PFSK-1 (cell line): Measurements from ENCODE around the gene GTPBP6.

- RRBS = 66% methylated on average over 8 of the region's 18 CpGs
Measured at GRCh38 chrX:259891-260280, 21.3 kb upstream of the PLCXD1 start.

- RRBS = no CpG with 5 or more reads among the region's 6 CpGs
Measured at GRCh38 chrX:264815-265381, 16.3 kb upstream of the PLCXD1 start.

DNA sequence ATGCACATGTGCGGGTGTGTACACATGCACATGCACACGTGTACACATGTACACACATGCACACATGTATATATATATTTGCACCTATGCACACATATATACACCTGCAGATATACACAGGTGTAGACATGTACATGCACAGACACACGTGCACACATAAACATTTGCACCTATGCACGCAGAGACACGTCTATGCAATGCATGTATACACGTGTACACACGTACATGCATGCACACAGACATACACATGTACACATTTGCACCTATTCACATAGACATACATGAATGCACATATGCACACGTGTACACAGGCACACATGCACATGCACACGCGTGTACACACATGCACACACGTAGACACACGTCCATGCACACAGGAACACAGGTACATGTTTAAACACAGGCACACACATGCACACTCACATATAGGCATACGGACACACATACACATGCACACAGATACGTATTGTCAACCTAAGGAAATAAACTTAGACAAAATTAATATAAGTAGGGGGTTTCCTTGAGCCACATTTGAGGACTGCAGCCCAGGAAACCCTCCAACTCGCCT is 4.2 kb downstream of the PLCXD1 start:
- RRBS = no CpG with 5 or more reads among the region's 15 CpGs

- RRBS = no CpG with 5 or more reads among the region's 78 CpGs
Measured at GRCh38 chrX:318269-318979, at the start of gene GTPBP6. TSS of gene GTPBP6 (minus strand) at chrX:318796.

GRCh38 chrX:980853-981132 is 231.7 kb downstream of the CRLF2 start:
- RRBS = no CpG with 5 or more reads among the region's 4 CpGs

DNA sequence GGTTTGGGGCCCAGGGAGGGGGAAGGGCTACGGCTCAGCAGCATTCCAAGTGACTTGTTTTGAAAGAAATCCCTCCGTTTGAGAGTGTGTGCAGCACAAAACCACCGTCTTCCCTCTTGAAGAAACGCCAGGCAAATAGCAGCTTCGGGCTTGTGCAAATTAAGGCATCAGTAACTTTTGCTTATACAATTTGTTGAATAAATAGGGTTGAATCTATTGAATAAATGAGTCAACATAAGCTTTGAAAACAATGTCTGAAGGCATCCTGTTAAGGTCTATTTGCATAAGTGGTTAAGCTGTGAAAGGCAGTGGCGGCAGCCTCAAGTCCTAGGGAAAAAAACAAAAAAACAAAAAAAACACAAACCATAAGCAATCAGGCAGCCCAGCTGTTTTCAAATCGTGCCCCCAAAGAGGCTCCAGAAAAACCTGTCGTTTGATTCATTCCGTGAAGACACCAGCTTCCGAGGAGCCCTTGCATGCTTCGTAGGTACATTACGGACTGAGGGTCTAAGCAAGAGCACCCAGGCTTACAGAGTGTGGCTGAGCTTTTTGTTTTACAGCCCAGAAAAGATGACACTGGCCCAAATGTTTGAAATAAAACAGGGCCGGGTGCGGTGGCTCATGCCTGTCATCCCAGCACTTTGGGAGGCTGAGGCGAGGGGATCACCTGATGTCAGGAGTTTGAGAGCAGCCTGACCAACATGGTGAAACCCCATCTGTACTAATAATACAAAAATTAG is 103.7 kb downstream of the CRLF2 start:
- RRBS = no CpG with 5 or more reads among the region's 15 CpGs

GRCh38 chrX:1249126-1250040 is 19.2 kb upstream of the CSF2RA start:
- RRBS = 8% methylated on average over 7 of the region's 25 CpGs

- RRBS = 90% methylated on average over 8 of the region's 19 CpGs
Measured at GRCh38 chrX:1389733-1390289, 2.1 kb downstream of the SLC25A6 start.

DNA sequence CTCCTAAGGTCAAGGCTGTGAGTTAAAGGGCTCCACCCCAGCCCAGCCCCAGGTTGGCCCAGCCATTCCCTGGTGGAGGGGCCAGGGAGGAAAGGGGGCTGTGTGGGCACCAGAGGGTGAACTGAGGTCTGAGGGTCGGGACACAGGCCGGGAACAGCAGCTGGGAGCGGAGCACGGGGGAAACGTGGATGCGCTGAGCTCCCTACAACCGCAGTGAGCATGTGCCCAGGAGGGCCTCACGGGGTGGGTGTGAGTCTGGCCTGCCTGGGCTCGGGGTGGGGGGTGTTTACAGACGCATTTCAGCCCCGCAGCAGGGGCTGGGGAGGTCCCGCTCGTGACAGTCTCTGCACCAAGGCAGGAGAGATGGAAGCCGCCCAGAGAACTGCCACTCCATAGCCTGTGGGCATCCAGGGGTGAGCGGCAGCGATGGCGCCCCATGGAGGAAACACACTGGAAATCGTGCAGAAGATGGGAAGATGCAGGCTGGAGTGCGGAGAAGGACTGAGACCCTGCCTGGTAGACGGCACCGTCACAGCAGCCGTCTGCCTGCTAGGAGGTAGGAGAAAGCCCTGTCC is 9.8 kb upstream of the SLC25A6 start:
- RRBS = no CpG with 5 or more reads among the region's 22 CpGs

GRCh38 chrX:1480777-1481177 is 28.1 kb upstream of the ASMTL start:
- RRBS = no CpG with 5 or more reads among the region's 10 CpGs

DNA sequence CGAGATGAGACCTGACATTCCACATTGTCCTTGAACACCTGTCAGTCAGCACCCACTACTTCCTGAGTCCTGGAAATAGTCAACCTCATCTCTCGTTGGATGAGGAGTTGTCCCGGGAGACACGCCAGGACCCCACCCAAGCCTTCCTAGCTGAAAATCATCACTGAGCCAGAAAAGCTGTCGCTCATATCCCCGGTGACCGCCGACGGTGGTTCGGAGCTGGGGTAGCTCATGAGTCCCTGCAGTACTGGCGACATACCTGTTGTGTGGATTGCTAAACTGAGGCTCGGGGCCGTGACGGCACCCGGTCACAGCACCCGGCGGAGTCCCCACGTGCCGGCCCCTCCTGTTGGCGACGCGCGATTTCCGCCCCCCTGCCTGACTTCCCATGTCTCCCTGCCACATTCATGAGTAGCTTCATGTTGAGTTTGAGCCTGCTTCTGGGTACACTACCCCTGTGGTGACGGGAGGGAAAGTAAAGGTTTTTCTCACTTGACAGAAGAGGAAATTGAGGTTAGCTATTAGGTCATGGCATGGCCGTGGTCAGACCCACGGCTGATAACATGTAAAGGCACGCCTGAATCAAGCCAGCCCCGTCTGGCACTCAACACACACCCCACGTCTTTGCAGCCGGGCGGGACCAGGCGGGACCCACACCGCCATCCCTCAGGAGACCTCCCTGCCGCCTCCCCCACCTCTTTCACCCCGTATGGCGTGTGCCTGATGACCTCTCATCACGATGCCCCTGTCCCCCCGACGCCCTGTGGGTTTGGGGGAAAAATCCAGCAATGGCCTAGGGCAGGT is 29.5 kb downstream of the P2RY8 start:
- RRBS = 90% methylated on average over 14 of the region's 40 CpGs

GRCh38 chrX:2194013-2194455 is 306.7 kb downstream of the DHRSX start:
- RRBS = no CpG with 5 or more reads among the region's 5 CpGs

- RRBS = 92% methylated on average over 5 of the region's 39 CpGs
Measured at GRCh38 chrX:2324900-2325930, 175.6 kb downstream of the DHRSX start.

DNA sequence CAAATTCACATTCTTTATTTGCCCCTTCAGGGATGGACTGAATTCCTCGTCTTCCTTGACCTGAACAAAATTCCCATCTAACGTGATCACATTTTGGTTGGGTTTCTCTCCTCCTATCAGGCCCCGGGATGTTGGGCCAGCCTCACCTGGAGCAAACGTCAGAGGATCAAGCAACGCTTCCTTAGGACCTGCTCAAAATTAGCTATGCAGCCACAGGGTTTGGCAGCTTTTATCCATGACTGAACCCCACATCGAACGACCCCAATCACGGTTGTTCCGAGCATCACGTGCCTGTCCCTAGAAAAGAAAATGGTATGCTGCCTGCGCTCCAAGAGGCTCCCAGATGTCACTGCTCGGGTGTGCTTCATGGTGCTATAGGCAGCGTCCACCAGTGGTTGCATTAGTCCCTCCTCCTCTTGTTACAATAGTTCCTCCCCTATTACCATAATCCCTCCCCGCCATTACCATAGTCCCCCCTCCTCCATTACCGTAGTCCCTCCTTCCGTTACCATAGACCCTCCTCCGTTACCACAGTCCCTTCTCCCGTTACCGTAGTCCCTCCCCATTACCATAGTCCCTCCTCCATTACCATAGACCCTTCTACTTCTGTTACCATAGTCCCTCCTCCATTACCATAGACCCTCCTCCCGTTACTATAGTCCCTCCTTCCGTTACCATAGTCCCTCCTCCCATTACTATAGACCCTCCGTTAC is 129.9 kb downstream of the DHRSX start:
- RRBS = no CpG with 5 or more reads among the region's 22 CpGs

DNA sequence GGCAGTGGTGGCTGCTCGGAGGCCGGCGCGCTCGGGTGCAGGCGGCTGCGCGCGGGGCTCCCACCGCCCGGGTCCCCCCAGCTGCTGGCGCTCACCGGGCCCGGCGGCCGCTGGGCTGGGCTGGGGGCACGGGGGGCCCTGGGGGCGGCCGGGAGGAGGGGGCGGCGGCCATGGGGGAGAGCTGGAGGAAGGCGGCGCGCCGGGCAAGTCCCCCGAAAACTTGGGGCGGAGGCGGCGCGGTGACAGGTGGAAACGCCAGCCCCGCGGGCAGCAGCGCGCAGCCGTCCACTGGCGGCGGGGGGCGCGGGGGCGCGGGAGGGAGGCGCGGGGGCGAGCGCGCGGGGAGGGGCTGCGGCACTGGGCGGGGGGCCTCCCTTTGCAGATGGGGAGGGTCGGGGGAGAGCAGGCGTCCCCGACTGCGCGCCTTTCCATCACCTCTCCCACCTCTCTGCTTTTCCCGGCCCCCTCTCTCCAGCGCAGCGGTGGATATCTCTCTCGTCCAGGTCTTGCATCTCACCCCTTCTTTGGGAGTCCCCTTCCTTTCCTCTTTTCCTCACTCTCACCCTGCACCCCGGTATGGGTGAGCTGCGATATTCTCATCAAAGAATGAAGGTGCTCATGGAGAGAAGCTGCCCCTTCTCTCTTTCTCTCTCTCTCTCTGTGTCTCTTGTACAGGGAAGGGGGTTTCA is 83.7 kb upstream of the DHRSX start:
- RRBS = 19% methylated on average over 27 of the region's 61 CpGs

GRCh38 chrX:2767055-2767381 is 15.2 kb downstream of the XG start:
- RRBS = 79% methylated on average over 4 of the region's 10 CpGs

GRCh38 chrX:2889560-2890117 is 39.5 kb downstream of the ARSD start:
- RRBS = no CpG with 5 or more reads among the region's 11 CpGs

- RRBS = no CpG with 5 or more reads among the region's 12 CpGs
Measured at GRCh38 chrX:3607522-3608282, 105.7 kb downstream of the PRKX start.

DNA sequence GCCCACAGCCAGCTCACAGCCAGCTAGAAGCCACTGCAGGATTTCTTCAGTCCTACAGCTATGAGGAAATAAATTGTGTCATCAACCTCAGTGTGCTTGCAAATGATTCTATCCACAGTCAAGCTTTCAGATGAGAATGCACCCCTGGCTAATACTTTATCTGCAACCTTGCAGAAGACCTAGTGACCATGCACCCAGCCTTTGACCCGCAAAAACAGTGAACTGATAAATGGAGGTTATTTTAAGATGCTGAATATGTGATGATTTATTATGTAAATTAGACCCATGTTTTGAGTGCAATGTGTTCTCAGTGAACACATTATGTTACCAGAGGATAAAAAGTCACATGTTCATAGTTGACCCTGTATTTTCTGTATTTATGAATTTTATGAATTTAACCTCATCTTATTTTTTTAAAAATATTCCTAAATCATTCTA is 1254.6 kb upstream of the PRKX start:
- RRBS = no CpG with 5 or more reads among the region's 1 CpG

GRCh38 chrX:5810005-5810280 is 418.7 kb downstream of the NLGN4X start:
- RRBS = no CpG with 5 or more reads among the region's 1 CpG